Fibroblast of the aortic adventitia (primary cell): ENCODE measurements around a stretch of chr7.

DNA sequence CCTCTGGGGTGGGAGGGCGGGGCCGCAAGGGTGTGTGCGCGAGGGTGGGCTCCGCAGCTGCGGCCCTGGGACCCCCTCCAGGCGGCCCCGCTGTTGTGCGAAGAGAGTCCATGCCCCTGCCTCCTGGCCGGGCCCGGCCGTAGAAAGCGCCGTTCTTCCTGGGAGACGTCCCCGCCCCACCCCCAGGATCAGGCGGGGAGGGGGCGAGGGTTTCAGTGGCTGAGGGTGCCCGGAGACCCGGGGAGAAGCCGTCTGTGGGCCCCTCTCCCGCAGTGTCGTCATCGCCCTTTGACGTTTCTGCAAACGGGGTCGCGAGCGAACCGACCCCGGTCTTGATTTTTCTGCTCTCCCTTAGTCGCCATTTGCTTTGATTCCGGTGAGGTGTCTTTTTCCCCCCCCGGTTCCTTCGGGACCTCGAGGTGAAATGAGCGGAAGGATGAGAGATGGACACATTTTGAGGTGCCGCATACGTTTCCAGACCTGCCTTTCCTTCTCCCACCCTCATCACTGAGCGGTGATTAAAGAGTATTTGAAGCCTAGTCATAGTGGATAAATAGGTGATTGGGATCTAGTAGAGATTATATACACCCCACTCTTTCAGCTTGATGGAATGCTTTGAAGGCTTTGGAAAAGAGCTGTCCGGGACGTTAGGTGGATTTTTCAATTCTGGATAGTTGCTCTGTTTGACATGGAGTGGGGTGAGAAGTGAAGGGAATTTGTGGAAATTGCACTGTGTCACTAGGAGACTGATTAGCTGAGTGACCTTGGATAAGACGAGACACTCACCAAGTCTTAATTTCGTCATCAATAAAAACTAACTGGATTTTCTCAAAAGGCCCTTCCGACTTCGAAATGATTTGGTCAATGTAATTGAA is 585 bp downstream of the ZKSCAN1 start:
- CAGE, long polyA plus RNA: no peak

- CAGE, long polyA plus RNA: no peak
Measured at GRCh38 chr7:100093487-100094521, 5.0 kb downstream of the COPS6 start.

DNA sequence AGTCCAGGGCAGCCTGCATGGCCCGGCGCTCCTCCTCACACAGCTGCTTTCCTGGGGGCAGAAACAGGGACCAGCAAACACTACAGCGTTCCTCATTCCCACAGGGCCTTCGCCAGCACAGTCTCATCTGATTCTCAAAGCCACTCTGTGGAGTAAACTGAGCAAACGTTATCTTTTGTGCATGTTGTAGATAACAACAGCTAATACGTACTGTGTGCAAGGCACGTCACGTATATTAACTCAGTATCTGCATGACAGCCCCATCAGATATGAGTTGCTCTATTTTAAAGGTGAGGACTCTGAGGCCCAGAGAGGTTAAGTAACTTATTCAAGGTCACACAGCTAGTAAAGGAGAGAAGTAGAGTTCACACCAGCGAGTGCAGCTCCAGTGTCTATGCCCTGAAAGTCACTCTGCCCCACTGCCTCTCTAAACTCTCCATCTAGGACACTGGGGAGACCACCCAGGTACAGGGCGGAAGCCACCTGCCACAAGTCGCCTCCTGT is 2.7 kb downstream of the TRAPPC14 start:
- CAGE, long polyA plus RNA: no peak

DNA sequence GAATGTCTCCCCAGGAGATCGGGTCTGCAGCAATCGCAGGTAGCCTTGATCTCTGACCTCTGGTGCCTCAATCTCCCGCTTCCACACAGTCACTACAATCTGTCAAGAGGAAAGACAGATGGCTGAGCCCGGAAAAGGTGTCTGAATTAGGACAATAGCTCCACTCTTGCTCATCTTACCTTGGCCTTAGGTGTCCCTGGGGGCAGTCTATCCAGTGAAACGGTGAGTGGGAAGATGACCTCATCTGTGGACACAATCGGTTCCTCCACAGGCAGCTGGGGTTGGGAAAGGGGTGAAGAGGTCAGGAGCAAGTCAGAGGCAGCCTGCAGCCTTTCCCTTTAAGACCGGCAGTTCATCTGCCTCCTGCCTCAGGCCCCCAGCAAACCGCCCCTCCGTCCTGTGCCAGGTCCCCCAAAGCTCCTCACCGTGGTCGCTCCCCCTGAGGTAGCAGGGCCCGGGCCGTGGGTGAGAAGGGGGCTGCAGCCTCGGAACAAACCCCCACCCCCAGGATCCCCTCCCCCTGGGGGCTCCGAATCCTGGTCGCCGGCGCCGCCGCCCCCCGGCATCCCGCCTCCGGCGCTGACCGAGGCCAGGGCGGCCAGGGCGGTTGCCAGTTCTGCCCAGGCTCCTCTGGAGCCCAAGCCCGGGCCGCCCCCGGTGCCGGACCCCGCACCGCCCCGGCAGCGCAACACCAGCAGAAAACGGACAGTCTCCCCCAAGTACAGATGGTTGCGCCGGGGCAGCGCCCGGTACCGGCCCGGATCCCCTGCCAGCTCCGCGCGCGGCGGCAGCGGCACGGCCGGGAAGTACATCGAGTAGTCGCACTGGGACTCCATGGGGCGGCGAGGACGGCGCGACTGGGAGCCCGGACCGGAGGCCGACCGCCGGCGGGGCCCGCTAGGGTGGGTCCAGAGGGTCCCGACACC is 596 bp downstream of the TRAPPC14 start:
- CAGE, long polyA plus RNA: no peak

GRCh38 chr7:100198592-100199121 is 20.9 kb downstream of the STAG3 start:
- CAGE, long polyA plus RNA: no peak

- CAGE, long polyA plus RNA: no peak
Measured at GRCh38 chr7:100243314-100243936, 23.7 kb downstream of the PVRIG start.

DNA sequence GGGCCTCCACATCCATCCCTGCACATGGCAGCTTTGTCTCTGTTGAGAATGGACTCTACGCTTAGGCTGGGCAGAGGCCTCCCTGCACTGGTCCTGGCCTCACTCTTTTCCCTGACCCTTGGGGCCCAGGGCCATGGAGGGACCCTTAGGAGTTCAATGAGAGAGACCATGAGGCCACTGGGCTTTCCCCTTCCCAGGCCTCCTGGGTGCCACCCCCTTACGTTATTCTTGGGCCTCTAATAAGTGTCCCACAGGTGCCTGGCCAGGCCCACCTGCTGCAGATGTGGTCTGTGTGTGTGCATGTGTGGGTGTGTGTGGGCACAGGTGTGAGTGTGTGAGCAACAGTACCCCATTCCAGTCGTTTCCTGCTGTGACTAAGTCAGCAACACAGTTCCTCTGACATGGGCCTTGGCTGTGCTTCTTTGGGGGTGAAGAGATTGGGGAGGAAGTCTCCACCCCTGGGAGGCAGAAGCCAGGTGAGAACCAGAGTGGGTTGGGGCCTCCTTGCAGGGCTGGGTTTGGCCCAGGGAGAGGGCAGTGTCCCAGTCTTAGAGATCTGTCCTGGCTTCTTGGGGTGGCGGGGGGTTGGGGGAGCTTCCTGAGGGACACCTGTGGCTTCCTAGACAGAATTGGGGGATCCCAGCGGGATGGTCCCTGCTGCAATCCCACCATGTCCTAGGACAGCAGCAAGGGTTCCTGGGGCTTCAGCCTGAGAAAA is 4.2 kb upstream of the PILRB start:
- CAGE, long polyA plus RNA: no peak

DNA sequence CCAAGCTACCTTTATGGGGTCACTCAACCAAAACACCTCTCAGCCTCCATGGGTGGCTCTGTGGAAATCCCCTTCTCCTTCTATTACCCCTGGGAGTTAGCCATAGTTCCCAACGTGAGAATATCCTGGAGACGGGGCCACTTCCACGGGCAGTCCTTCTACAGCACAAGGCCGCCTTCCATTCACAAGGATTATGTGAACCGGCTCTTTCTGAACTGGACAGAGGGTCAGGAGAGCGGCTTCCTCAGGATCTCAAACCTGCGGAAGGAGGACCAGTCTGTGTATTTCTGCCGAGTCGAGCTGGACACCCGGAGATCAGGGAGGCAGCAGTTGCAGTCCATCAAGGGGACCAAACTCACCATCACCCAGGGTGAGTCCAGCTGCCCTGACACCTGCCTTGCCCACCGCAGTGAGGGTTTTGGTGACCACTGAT is 809 bp downstream of the PILRB start:
- CAGE, long polyA plus RNA: no peak

DNA sequence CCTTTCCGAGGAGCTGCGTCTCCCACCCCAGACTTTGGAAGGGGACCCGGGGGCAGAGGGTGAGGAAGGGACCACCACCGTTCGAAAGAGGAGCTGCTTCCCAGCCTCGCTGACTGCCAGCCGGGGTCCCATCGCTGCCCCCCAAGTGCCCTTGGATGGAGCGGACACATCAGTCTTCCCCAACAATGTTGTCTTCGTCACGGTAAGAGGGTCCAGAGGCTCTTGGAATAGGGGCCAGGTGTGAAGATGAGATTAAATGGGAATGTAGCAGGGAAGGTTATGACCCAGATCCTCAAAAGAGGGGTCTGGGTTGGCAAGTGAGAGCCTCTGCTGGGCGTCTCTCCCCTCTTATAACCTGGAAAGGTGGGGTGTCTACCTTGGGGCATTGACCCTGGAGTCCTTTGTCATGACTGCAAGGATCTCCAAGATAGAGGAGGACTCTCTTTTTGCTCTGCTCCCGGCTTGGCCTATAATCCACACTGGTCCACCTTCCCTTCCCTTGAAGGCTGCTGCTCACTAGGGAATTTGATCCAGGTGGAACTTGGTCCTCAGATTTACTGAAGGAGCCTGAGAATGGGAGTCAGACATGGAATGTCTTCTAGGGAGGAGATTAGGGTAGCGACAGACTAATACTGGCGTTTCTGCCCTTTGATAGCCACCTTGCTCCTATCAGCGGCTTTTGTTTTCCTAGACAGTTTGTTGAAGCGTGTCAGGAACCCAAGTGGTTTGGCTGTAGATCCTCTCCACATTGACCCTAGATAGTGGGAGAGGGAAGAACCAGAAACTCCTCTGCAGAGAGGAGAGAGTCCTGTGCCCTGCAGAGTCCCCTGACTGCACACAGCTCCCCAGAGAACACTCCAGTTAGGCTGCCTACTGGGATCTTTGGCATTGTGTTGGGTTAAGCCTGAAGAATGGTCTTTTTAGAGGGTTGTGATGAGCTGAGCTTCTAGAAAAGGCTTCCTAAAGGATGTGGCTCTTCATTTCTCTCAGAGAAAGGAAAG is 2.2 kb downstream of the MEPCE start:
- CAGE, long polyA plus RNA: no peak

DNA sequence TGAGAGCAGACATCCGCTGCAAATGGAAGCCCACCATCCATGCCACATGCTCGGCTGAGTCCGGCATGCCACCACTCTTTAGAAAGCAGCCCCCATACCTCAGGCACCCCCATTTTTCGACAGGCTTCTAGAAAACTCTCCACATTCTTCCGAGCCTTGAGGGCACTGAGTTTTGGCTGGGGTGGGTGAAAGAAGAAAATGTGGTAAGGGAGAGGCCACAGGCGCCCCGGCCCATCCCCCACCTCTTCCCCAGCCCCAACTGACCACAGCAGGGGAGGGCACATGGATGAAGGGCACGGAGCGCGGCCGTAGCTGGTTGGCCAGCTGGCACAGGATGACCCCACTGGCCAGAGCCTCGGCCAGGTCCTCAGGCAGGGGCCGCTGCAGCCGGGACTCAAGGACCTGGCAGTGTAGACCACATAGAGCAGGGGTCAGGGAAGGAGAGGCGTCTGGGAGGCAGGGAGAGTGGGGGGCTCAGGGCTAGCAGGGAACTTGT is 2.0 kb upstream of the SAP25 start:
- CAGE, long polyA plus RNA: no peak

DNA sequence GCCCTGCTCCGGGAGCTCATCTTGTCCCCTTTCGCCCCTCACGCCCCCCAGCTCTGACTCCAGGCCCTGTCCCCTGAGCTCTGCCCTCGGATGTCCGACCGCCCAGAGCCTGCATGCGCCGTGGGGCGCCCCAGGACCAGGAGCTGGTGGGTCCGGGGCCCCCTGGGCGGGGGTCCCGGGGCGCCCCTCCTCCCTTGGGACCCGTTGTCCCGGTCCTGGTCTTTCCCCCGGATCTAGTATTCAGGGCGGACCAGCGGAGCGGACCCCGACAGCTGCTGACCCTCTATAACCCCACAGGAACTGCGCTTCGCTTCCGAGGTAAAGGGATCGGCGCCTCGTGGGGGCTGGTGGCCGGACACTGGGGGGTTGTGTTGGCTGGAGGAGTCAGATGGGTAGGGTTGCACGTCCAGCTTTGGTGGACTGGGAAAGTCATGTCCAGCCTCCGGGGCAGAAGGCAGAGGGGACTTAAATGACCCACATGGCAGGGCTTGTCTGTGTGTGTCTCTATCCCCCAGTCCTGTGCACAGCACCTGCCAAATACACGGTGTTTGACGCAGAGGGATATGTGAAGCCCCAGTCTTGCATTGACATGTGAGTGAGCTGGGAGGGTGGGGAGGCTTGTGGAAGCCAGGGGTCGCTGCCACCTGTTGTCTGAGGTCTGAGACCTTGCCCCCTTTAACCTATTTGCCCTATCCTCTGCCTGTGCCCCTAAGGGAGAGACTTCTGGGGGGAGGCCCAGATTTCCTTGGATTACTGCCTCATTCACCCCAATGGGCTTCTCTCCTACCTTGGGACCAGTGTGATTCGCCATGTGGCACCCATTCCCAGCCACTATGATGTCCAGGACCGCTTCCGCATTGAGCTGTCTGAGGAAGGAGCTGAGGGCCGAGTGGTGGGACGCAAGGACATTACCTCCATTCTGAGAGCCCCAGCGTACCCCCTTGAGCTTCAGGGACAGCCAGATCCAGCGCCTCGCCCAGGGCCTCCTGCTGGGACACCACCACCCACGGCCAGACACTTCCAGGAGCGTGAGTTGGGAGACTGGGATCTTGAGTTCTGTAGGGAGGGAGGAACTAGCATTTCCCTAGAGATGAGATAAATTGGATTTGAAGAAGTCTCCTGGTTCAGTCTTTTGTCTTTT is 709 bp downstream of the MOSPD3 start:
- CAGE, long polyA plus RNA: no peak

- CAGE, long polyA plus RNA: no peak
Measured at GRCh38 chr7:100675366-100676421, 2.2 kb downstream of the GNB2 start.

GRCh38 chr7:100692418-100693350 is 1.4 kb downstream of the GIGYF1 start:
- CAGE, long polyA plus RNA: no peak

GRCh38 chr7:100706819-100707317 is 947 bp downstream of the POP7 start:
- CAGE, long polyA plus RNA: no peak

DNA sequence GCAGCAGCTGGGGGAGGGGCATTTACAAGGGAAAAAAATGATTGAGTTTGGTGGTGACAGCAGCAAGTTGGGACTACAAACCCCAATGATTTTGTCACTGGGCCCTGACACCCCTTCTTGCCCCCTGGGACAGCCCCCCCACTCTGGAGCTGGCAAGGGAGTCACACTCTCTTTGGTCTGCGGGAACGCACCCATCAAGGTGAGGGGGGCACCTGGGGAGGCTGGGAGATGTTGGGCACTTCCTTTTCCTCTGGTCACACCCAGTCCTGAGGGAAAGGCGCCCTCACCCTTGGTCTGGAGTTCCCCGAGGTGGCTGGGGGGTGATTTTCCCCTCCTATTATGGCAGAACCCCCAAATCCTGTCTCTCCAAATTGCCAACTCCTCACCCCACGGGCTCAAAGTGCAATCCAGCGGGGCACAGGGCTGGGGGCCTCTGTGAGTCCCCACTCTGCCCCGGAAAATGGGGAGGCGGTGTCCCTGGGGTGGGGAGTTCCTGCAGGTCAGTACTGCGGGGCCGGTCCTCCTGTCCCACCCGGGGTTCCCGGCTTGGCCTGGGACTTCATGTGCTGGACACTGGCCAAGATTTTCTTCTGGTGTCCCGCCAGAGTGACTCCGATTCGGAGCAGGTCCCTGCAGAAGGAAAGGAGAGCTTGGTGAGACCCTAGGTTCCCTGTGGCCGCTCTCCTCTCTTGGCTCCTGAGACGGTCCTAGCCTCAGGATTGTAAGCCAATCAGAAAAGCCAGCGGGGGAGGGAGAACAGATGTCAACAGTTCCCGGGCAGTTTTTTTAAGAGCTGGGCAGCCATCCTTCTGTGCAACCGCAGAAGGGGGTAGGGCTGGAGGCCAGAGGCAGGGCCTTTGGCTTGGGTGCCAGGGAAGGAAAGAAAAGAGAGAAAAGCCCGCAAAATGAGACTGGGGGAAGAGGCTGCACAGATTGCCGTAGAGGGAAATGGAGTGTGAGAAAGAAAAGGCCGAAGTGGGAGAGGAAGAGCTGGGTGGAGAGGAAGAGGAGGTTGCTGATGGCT is 24.1 kb downstream of the EPHB4 start:
- CAGE, long polyA plus RNA: no peak

DNA sequence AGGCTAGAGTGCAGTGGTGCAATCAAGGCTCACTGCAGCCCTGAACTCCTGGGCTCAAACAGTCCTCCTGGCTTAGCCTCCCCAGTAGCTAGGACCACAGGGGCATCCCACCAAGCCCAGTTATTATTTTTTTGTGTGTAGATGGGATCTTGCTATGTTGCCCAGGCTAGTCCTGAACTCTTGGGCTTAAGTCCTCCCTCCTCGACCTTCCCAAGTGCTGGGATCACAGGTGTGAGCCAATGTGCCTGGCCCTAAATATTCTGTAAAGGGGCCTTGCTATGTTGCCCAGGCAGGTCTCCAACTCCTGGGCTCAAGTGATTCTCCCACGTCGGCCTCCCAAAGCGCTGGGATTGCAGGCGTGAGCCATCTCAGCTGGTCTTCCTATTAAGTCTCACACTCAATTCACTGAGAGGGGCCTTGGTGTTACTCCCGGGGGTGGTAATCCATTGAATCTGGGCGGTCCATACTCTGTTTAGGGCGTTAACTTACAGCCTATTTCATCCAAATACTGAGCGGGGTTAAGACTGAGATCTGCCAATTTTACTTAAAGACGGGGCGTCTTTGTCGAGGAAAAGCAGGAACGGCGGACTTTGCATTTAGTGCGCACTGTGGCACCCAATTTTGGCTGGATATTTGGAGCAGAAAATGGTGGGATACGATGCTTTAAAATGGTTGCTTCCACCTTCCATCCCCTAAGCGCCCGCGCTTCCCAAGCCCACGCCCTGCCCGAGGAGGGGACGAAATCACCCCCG is 670 bp upstream of the SRRT start:
- CAGE, long polyA plus RNA: no peak

GRCh38 chr7:101021662-101022243 is 1.9 kb downstream of the MUC17 start:
- CAGE, long polyA plus RNA: no peak

- CAGE, long polyA plus RNA: no peak
Measured at GRCh38 chr7:101136765-101137432, 10.0 kb downstream of the SERPINE1 start.

GRCh38 chr7:101162462-101163541 is 2.6 kb downstream of the VGF start:
- CAGE, long polyA plus RNA: no peak

DNA sequence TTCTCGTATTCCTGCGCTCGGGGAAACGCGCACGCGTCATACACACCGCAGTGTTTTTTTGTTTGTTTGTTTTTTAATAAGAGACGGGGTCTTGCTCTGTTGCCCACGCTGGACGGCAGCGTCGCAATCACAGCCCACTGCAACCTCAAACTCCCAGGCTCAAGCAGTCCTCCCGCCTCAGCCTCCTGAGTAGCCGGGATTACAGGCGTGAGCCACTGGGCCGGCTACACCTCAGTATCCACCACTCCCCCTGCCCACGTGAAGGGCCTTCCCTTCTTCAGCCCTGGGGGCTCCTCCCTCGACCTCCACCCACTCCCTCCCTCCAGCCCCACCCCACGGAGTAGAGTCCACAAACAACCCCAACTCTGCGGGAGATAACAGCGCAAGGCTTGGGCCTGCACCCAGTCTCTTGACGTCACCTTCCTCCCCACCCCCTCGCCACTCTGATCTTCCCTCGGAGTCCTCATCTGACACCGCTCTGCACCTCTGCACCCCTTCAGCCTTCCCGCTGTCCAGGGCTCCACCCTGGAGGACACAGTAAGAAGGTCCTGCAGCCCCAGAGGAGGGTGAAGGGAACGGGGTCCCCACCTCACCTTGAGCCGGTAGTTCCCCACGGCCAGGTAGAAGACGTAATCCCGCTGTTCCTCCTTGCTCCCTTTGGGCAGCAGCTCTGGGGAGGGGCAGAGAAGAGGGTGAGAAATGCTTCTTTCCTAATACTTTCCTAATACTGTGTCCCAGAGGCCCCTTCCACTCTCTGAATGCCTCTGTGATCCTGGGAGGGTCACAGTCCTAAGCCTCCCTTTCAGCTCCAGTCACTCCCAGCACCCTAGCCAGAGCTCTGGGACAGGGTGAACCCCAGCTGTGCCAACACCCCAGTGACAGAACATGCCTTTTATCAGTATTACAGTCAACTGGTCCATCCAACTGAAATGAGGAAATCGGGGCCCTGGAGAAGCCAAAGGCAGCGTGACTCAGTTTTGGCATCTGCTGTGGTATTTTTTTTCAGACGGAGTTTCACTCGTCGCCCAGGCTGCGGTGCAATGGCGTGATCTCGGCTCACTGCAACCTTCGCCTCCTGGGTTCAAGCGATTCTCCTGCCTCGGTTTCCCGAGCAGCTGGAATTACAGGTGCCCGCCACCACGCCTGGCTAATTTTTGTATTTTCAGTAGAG is 3.0 kb upstream of the CLDN15 start:
- CAGE, long polyA plus RNA: no peak